Choroid plexus epithelial cell (primary cell): ENCODE measurements around the gene TUBGCP3.

GRCh38 chr13:111453397-111453890 is 133.0 kb downstream of the TEX29 start:
- RRBS, result no CpG with 5 or more reads among the region's 1 CpG

DNA sequence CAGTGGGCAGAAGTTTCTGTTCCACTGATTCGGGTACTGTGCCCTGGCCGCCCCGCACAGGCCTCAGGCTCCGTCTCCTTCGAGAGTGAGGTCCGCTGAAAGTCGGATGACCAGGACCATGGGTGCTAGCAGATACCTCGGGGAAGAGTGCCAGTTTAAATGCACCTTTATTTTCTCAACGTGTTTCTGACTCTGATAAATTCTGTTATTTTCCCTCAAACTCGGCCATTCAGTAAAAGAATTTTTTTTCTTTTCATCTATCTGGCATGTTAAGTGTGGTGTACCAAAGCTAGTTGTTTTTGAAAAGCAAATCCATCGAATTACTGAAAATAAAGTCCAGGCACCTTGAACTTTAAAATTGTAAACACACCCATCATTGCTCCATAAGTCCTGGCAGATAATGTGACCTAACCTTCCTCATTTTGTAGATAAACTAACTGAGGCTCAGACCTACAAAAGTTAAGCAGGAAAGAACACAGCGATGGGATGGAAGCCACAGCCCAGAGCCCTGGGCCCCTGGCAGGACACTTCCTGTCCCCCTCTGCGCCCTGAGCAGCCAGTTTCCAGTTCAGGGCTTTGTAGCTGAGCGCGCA is 126.8 kb downstream of the SOX1 start:
- RRBS, result no CpG with 5 or more reads among the region's 15 CpGs

GRCh38 chr13:112247917-112248875 is 128.0 kb upstream of the SPACA7 start:
- RRBS, result no CpG with 5 or more reads among the region's 23 CpGs

DNA sequence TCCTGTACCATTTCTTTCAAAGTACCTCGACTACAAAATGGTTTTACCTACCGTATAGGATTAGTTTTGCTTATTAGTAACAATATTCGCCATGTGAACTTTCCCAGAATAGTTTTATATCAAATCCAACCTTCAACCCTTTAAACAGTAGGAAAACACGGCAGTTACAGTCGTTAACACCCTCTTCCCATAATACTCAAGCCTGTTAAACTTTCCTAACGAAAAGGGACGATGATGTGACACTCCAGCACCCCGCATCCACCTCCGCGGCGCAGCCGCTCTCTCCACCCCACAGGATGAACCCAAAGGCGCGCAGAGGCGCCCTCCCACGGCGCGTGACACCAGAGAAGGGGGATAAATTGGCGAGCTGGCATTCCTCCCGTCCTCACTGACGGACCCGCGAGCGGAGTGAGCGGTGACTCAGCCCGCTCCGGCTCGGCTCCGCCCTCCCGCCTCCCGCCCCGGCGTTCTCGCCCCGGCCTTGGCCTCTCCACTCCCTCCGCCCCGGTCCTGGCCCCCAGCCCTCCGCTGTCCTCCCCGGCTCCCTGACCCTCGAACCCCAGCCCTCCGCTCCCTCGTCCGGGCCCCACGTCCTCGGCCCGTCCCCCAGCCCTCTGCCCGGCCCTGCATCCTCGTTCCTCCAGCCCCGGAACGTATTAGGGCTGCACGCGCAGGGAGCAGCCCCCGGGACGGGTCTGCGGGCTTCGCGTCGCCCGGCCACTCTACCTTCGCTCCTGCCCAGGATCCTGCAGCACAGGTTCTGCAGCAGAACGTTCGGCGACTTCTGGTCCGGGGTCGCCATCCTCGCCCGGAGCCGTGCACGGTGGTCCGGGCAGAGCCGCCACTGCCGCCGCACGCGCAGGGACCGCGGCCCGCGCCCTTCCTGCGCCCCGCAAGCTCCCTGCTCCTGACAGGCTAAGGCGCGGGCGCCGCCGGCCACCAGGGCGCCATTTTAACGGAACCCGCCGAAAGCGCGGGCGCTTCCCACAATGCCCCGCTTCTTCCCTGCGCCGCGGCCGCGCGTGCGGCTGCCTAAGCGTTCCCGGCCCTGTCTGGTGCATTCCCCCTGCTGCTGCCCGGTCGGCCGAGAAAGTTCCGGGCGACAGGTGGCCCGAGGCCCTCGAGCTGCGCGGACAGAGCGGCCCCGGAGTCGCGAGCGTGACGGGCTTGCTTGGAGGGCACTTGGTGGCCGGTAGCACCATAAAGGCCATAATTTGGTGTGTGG is at the start of gene TUBGCP3:
Gene TUBGCP3, minus strand, starts transcription at position 975 of the 1,225 bp plus-strand sequence.
- RRBS, result 2% methylated on average over 51 of the region's 119 CpGs

GRCh38 chr13:112638285-112638778 is 50.4 kb upstream of the TUBGCP3 start:
- RRBS, result no CpG with 5 or more reads among the region's 22 CpGs

- RRBS, result 81% methylated on average over 2 of the region's 10 CpGs
Measured at GRCh38 chr13:112694048-112694581, 4.3 kb downstream of the ATP11A start.

DNA sequence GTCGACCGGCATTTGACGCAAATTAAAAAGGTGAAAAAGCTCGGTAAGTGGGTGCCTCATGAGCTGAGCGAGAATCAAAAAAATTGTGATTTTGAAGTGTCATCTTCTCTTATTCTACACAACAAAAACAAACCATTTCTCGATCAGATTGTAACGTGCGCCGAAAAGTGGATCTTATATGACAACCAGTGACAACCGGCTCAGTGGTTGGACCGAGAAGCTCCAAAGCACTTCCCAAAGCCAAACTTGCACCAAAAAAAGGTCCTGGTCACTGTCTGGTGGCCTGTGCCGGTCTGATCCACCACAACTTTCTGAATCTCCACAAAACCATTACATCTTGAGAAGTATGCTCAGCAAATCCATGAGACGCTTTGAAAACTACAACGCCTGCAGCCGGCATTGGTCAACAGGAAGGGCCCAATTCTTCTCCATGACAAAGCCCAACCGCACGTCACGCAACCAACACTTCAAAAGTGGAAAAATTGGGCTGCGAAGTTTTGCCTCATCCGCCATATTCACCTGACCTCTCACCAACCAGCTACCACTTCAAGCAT is 17.8 kb downstream of the ATP11A start:
- RRBS, result 94% methylated on average over 4 of the region's 20 CpGs

DNA sequence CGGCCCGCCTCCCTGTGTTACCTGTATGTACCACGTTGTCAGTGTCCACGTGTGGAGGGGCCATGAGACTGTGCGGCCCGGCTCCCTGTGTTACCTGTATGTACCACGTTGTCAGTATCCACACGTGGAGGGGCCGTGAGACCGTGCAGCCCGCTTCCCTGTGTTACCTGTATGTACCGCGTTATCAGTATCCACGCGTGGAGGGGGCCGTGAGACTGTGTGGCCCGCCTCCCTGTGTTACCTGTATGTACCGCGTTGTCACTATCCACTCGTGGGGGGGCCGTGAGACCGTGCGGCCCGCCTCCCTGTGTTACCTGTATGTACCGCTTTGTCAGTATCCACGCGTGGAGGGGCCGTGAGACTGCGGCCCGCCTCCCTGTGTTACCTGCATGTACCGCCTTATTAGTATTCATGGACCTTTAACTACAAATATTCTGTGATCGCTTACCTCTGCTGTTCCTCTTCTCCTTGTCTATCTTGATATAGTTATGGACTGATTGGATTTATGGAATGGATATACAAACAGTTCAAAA is 38.6 kb downstream of the ATP11A start:
- RRBS, result no CpG with 5 or more reads among the region's 32 CpGs

GRCh38 chr13:112742039-112742498 is 52.2 kb downstream of the ATP11A start:
- RRBS, result no CpG with 5 or more reads among the region's 13 CpGs

DNA sequence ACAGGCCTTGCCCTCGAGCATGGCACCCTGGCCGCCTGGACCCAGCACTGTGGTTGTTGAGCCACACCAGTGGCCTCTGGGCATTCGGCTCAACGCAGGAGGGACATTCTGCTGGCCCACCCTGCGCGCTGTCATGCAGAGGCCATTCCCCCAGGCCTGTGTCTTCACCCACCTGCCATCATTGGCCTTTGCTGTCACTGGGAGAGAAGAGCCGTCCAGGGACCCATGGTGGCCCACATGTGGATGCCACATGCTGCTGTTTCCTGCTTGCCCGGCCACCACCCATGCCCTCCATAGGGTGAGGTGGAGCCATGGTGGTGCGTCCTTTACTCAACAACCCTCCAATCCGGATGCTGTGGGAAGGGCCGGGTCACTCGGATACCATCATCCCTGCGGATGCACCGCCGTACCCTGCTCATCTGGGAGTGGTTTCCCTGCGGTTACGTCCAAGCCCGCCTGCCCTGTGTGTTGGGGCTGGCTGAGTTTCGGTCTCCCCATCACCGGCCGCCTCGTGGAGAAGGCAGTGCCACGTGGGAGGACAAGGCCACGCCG is 86.8 kb upstream of the MCF2L start:
- RRBS, result 85% methylated on average over 6 of the region's 25 CpGs

- RRBS, result 3% methylated on average over 28 of the region's 88 CpGs
Measured at GRCh38 chr13:112943062-112944042, 25.7 kb upstream of the MCF2L start.

DNA sequence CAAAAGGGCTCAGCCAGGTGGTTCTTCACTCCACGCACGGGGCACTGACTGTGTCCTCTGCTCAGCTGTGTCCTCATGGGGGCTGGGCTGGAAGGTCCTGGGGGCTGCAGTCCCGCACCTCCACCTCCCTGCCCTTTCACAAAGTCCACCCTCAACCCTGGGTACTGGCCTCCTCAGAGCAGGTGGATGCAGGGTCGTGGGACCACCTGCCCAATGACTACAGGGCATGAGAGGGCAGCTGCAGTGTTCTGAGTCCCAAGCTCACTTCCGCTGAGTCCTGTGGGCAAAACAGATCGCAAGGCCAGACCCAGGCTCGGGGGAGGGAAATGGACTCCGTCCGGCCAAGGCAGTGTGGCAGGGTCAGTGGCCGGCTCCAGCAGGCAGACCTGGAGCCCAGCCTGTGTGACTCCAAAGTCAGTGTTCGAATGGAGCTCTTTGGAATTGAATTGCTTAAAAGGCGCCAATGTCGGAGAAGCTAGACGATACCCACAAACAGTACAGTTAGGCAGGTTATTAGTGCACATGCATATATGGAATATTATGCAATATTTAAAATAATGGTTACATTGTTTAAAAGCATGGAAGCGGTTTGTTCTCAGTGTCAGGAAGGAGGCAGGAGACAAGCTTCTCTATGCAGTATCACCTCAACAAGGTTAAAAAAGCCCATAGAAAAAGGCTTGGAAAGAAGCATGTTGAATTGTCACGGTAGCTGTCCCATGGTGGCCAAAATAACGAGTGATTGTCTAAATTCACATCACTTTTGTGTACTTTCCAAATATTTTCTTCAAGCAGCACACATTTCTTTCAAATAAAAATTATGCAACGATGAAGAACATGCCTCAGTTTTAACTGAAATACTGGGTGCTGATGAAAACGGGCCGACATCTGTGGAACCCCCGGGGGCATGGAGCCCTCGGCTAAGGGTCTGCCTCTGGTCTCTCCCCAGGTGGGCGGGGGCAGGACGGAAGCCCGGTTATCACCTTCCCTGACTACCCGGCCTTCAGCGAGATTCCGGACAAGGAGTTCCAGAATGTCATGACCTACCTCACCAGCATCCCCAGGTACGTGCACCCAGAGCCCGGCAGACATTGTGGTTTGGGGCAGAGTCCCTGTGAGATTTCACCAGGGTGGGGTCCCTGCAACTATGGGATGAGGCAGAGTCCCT is 55.1 kb downstream of the MCF2L start:
- RRBS, result 85% methylated on average over 8 of the region's 30 CpGs

DNA sequence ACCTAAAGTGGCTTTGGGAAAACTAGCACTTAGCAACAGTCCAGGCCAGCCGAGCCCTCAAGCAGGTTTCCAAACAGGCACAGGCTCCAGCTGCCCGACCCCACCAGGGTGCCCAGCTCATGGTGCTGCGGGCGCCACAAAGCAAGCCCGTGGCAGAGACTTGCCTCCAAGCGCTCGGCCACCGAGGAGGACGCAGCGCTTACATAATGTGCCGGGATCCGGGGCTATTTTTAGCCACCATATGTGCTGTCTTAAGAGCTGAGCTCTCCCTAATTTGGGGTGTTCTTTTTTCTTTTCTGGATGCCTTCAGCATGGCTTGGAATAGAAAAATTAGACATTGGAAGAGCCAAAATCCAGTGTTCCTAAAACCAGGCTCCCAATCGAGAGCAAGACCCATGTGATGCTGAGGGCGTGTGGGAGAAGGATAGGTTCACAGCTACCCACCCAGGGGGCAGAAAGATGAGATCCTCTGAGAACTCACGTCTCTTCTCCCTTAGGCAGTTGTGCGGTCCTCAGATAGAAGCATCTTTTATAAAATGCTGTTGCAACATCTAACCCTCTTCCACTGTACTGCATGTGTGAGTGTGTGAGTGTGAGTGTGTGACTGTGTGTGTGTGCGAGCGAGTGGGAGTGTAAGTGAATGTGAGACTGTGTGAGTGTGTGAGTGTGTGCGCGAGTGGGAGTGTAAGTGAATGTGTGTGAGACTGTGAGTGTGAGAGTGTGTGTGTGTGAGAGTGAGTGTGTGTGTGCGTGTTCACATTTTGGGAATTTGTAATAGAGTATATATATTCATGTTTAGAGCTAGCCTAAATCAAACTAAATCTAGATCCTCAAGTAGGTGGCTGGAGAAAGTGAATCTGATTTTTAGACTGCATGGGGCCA is 55.8 kb upstream of the F7 start:
- RRBS, result no CpG with 5 or more reads among the region's 21 CpGs

DNA sequence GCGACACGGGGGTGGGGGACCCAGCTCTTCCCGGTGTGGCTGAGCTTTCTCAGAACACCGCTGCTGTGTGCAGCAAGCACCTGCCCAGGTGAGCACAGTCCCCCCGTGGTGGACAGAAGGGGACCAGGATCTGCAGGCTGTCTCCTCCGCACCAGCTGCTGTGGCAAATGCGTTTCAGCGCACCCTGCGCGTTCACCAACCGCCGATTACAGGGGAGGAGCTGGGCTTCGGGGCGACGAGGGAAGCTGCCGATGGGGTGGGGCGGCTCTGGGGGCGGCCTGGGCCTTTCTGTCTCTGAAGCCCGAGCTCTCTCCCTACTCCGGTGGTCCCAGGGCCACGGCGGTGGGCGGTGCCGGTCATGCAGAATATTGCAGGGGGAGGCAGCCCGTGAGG is 54.6 kb upstream of the F7 start:
- RRBS, result no CpG with 5 or more reads among the region's 25 CpGs

DNA sequence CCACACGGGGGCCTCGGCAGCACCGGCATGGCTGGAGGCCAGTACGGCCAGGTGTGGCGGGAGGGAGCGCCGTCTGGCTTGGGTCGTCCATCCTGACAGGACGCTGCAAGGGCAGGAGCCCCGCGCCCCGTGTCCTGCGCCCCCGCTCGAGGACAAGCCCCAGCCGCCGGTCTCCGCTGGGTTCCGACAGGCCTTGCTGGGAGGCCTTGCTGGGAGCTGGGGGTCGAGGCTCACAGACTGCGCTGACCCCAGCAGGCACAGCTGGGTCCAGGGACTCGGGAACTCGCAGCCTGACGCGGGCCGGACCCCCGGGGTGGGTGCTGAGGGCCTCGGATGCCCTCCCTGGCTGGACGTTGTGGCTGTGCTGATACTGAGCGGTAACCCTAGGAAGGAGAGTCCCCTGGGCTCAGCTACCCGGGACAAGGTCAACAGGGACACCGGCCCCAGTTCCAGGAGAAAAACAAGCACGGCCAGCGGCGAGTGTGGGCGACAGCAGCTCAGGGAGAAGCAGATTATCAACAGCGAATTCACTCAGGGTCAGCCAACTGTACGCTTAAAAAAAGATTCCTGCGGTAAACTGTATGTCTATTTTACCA is 5.1 kb upstream of the PROZ start:
- RRBS, result 3% methylated on average over 6 of the region's 39 CpGs

GRCh38 chr13:113161182-113161892 is 2.9 kb downstream of the PROZ start:
- RRBS, result 26% methylated on average over 4 of the region's 22 CpGs

GRCh38 chr13:113209210-113209422 is 297 bp upstream of the CUL4A start:
- RRBS, result 2% methylated on average over 14 of the region's 20 CpGs

DNA sequence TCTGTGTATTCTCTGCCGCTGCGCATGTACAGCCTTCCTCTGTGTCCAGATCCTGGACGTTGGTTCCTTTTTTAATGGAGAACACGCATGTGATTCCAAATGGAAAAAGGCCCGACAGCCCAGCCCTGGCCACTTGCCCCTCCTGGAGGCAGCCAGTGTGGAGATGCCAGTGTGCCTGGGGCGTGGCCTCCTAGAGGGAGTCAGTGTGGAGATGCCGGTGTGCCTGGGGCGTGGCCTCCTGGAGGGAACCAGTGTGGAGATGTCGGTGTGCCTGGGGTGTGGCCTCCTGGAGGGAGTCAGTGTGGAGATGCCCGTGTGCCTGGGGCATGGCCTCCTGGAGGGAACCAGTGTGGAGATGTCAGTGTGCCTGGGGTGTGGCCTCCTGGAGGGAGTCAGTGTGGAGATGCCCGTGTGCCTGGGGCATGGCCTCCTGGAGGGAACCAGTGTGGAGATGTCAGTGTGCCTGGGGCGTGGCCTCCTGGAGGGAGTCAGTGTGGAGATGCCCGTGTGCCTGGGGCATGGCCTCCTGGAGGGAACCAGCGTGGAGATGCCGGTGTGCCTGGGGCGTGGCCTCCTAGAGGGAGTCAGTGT is 16.4 kb downstream of the LAMP1 start:
- RRBS, result no CpG with 5 or more reads among the region's 16 CpGs

- RRBS, result 80% methylated on average over 7 of the region's 39 CpGs
Measured at GRCh38 chr13:113427759-113428825, 25.2 kb downstream of the ADPRHL1 start.

GRCh38 chr13:113472956-113473504 is 17.5 kb downstream of the DCUN1D2 start:
- RRBS, result no CpG with 5 or more reads among the region's 12 CpGs